Skeletal muscle cell (primary cell): ENCODE measurements around the genes FIP1L1, LNX1 and GSX2.

DNA sequence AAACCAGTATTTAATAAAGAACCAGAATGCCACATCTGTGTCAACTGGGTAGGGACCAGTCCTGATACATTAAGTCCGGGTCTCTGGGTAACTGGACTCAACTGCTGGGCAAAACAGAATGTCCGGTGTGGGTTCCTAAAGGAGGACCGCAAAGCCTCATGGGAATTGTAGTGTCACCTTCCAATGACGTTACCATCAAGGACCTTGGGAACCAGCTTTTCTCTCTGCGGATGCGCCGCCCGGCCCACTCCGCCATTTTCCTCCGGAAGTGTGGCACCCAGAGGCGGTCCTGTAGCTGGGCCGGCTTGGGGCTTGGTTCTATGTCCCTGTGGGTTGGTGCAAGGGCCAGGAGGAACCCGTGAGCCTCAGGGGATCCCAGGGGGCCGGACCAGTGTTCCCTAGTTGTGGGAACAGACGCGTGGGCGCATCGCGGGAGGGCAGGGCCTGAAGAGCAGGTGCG, 175.0 kb downstream of the CWH43 start:
- RRBS: no CpG with 5 or more reads among the region's 20 CpGs

- RRBS: no CpG with 5 or more reads among the region's 4 CpGs
Observed at GRCh38 chr4:51864977-51865606, 22.1 kb downstream of the DCUN1D4 start.

DNA sequence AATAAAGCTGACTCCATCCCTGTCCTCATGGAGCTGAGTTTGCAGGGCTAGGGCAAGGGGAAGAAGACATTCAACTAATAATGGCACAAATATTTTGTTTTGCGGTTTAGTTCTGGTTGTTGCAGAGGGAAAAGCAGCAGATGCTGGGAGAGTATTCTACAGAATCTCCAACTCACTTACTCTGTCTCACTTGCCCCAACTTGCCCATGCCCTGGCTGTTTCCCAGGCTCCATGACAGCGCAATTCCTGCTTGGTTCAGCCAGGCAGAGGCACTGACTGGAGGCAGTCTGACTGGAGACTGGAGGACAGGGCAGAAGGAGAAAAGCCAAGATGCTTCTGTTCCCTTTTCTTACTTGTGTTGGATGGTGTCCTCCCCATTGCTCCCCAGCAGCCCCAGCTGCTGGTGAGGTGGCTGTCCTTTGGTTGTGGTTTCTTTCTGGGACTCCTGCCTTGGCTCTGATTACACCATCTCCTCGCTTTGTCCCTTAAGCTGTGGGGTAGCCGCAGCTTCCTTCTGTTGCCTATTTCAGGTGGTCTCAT, 24.4 kb upstream of the RASL11B start:
- RRBS: no CpG with 5 or more reads among the region's 4 CpGs

DNA sequence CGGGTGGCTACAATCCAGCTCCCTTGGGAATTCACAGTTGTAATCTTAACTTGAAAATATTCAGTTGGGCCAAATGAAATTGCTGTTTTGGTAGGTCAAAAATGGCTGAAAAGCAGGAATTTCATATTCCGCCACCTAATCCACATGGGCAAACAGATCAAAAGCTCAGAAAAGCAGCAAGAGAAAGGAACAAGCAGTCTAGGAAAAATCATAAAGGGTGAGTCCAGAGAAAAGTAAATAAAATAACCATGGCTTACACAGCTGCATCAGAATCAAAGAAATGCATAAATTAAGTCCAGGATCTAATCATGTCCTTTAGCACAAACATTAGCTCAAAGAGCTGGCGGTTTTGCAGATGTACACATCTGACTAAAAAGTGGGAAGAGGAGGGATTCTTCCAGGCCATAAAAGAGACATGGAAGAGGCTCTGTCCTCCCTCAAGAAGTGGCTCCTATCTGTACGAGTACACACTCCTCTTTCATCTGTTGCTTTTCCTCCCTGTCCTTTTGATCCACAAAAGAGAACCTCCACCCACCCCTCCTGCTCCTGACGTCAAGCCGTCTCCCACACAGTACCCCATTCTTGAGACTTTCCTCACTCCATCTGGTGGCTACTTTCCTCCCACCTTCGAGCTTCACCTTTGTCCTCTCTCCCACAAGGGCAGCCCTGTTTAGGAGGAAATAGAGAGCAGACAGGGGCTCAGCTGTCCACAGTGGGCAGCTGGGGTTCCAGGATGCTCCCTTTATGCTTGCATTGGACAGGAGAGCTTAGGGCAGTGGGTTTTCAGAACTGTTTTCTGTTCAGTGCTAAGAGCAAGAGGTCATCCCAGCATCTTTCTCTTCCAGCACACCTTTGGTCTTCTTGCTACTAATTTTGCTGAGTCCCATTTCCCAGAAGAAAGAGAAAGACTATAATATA, 92.6 kb downstream of the RASL11B start:
- RRBS: no CpG with 5 or more reads among the region's 7 CpGs

- RRBS: no CpG with 5 or more reads among the region's 5 CpGs
Observed at GRCh38 chr4:52996782-52997571, 134.9 kb downstream of the RASL11B start.

- RRBS: no CpG with 5 or more reads among the region's 5 CpGs
Observed at GRCh38 chr4:53039208-53040103, 177.3 kb downstream of the RASL11B start.

DNA sequence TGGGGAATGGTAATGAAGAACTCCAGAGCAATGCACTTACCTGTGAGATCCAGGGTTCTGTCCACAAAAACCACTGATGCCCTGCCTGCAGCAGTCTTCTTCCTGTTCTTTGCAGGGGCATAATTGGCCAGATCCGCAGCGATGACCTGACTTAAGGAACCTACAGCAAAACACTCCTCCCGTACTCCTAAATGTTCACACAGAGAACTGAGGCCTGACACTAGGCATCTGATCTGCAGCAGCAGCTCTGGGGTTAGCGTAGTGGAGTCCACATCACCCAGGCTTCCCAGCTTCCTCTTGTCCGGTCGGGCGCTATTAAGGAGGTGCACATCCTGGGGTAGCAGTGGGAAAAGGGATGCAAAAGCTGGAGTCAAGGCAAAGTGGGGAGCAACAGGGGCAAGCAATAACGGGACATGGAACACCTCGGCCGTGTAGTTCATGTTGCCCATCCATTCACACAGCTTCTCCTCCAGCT, 760 bp downstream of the SCFD2 start:
- RRBS: no CpG with 5 or more reads among the region's 10 CpGs

- RRBS: under 1% methylated on average over 16 of the region's 97 CpGs
Observed at GRCh38 chr4:53377077-53378434, at the start of gene FIP1L1. FIP1L1 (plus strand) TSS chr4:53377641.

DNA sequence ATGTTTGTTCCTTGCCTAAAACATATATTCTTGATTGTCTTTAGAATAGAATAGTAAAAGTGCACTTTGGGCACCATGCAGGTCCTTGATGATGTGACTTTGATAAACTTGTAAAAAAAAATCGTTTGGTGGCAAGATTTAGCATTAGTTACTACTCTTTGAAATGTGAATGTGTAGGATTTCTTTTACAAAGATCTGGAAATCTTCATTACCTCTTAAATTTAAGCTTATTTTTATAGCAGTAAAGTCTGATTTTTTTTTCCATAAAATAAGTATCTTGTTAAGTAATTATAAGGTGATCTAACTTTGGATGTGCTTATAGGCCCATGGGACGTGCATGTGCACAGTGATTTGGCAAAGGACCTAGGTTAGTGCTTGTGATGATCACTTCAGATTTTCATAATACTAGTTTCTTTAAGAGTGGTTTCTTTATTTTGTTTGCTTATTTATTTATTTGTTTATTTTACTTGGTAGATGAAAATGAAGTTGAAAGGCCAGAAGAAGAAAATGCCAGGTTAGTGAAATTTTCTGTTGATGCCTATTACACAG, 1.4 kb downstream of the FIP1L1 start:
- RRBS: no CpG with 5 or more reads among the region's 2 CpGs

DNA sequence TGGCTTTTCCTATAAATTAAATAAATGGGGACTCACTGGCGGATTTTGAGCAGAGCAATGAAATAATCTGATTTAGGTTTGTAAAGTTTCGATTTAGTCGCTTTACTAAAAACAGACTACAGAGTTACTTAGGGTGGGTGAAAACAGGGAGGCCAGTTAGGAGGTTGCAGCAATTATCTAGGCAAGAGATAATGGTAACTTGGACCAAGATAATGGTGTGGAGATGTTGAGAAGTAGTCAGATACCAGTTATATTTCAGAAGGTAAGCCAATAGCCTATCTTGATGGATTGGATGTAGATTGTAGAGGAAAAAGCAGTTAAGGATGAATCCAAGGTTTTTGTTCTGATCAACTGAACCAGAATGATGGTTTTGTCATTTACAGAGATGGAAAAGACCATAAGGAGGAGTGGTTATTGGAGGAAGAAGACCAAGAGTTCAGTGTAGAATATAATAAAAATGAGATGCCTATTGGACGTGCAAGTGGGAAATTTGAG, 23.9 kb downstream of the FIP1L1 start:
- RRBS: no CpG with 5 or more reads among the region's 4 CpGs

DNA sequence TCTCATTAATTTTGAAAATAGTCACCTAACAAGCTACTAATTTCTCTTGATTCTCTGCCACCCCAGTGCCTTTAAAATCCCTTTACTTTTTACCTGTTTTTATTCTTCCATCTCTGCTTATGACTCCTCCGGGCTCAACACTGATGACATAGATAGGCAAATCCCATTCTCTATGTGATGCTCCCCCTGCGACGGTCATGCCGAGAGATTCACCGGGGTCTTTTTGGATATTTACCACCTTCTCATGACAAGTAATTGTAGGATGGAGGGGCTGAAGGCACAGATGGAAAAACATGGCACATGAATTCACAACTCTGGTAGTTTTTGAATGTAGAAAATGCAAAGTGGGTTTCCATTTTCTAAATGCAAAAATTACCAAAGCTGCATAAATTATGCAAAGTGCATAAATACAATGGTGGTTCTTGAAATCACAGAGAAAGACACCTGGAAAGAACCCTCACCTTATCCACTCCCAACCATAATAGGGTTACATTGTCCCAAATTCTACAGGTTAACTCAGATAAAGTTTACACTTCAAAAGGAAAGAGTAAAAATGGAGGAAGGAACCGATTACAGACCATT, 101.1 kb downstream of the FIP1L1 start:
- RRBS: 95% methylated on average over 5 of the region's 6 CpGs

GRCh38 chr4:53591271-53591998, at the start of gene LNX1:
LNX1 (minus strand) TSS chr4:53591486.
- RRBS: no CpG with 5 or more reads among the region's 19 CpGs

- RRBS: no CpG with 5 or more reads among the region's 1 CpG
Observed at GRCh38 chr4:54059294-54059694, 5.1 kb downstream of the CHIC2 start.

DNA sequence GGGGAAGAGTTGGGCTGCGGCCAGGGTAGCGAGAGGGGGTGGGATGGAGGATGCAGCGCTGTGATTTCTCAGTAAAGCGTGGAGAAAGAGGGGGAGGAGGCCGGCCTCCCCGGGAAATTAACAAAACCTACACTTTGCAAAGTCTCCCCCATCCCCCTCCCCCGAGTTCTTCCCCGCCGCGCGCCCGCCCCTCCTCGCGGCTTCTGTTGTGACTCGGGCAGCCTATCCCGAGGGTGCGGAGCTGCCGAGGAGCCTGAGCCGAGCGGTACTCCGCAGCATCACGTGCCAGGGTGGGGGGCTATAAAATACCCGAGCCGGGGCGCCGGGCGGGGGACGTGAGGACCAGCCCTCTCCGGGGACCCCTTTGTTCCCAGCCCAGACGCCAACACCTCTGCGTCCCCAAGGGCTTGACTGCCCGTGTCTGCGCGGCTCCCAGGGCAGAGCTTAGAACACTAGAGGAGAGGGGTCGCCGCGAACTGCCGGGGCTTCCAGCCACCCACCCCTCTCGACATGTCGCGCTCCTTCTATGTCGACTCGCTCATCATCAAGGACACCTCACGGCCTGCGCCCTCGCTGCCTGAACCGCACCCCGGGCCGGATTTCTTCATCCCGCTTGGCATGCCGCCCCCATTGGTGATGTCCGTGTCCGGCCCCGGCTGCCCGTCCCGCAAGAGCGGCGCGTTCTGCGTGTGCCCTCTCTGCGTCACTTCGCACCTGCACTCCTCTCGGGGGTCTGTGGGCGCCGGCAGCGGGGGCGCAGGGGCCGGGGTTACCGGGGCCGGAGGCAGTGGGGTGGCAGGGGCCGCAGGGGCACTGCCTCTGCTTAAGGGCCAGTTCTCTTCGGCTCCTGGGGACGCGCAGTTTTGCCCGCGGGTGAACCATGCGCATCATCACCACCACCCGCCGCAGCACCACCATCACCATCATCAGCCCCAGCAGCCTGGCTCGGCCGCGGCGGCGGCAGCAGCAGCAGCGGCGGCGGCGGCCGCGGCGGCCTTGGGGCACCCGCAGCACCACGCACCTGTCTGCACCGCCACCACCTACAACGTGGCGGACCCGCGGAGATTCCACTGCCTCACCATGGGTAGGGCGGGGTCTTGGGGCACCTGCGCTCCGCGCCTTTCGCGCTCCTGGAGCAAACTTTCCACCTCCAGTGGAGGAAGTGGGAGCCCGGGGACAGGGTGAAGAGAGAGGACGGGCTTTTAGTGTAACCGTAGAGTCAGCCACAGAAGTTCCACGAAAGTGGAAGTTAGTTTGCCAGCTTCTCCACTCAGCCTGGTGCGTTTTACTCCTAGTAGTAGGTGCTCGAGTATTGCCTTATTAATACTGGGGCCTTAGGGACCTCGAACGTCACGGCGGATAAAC, at the start of gene GSX2:
Gene GSX2 (plus strand): TSS at position 329 of the 1,365 bp plus-strand sequence.
- RRBS: under 1% methylated on average over 11 of the region's 114 CpGs

- RRBS: no CpG with 5 or more reads among the region's 3 CpGs
Observed at GRCh38 chr4:54497634-54498077, 160.1 kb upstream of the KIT start.

GRCh38 chr4:55356998-55357515, 11.0 kb downstream of the SRD5A3 start:
- RRBS: no CpG with 5 or more reads among the region's 5 CpGs

GRCh38 chr4:55406978-55407450, 11.3 kb downstream of the TMEM165 start:
- RRBS: no CpG with 5 or more reads among the region's 4 CpGs

GRCh38 chr4:55417691-55418101, 21.9 kb downstream of the TMEM165 start:
- RRBS: no CpG with 5 or more reads among the region's 5 CpGs

DNA sequence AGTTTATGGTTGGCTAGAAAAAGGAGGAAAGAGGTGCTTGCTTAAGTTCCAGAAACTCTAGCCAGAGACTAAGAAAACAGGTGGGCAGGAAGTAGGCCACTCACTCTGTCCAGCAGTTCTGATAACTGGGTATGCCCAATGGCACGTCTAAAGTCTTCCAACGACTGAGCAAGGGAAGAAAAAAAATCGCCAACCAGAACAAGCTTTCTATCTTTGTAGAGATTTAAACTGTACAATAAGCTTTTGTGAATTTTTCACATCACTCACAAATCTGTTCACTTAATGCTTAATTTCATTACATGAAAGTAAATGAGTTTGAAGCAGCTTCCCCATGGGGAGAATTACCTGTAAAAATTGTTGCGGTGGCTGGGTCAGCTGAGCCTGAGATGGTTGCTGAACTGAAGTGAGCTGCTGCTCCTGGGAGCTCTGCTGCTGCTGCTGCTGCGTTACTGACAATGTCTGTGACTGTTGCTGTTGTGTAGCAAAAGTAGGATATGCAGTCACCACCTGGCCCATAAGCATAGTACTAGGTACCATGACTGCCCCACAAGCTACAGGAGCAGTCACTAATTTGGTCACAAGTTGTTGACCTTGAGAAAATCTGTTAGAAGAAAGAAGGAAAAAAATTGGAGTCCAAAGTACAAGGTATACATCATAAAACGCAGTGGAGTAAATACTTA, 42.3 kb downstream of the TMEM165 start:
- RRBS: no CpG with 5 or more reads among the region's 6 CpGs

- RRBS: no CpG with 5 or more reads among the region's 14 CpGs
Observed at GRCh38 chr4:55634999-55635565, 1.0 kb downstream of the NMU start.